Thyroid gland (tissue), 7 donors: ENCODE measurements around the genes PIANP and CDCA3.

GRCh38 chr12:6368006-6368599 lies 7.3 kb downstream of the SCNN1A start:
- PRO-cap, 2 experiments: no peak in any of the 2 experiments
- RAMPAGE, long total RNA, 5 experiments: no peak in any of the 5 experiments

GRCh38 chr12:6376947-6377261 lies 1.5 kb upstream of the SCNN1A start:
- PRO-cap, 2 experiments: no peak in any of the 2 experiments
- RAMPAGE, long total RNA, 5 experiments: no peak in any of the 5 experiments

DNA sequence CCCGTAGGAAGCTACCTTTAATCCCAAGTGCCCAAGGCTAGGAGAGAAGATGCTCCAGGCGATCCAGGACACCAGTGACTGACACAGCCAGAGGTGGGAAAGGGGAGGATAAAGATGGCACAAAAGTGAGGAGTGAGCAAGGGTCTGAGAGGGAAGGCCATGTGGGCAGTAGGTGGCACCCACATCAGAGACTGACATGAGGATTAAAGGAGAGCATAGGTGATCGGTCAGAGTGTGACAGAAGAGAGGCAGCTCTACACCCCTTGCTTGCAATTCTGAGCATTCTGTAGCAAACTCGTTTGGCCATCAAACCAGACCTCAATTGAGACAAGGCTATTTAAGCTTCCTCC lies 753 bp upstream of the CD27 start:
- PRO-cap, 2 experiments: no peak in any of the 2 experiments
- RAMPAGE, long total RNA, 5 experiments: no peak in any of the 5 experiments

- PRO-cap, 2 experiments: no peak in any of the 2 experiments
- RAMPAGE, long total RNA, 5 experiments: no peak in any of the 5 experiments
Measured at GRCh38 chr12:6450058-6450819, 1.6 kb upstream of the TAPBPL start.

DNA sequence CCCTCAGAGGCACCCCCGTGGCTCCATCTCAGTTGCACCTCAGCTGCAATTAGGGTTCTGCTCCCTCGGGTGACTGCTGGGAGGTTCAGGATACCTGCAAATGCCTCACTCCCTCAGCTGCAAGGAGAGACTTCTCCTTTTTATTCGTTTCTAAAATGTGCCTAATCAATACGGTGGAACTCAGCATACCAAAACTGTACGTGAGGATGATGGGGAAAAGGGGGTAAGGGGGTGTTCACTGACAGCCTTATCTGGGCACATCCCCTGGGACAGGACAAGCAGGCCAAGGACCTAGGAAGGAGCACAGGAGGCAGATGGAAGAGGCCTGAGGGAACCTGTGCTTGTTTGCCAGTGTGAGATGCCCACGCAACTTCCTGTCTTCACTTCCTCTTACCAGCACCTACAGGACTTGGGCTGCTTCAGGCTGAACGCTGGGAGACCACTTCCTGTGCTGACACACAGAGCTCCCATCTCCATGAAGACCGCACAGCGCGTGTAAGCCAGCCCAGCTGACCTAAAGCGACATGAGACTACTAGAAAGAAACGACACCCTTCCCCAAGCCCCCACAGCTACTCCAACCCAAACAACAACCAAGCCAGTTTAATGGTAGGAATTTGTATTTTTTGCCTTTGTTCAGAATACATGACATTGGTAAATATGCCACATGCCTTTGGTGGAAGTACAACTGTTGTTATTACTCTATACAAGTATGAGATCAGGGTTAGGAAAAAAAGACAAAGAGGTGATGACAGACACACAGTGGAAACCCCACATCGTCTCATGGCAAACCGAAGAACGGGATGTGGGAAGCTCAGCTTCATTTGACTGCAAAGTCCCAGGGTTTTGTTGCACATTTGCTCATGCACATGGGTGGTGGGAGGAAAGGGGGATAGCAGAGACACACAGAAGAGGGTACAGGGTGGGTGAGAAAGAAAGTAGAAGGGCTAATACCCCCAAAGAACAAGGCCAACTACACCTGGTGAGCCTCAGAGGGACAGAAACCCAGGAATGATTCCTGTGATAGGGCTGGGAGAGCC lies 8.5 kb downstream of the VAMP1 start:
- PRO-cap, 2 experiments: no peak in any of the 2 experiments
- RAMPAGE, long total RNA, 5 experiments: no peak in any of the 5 experiments

DNA sequence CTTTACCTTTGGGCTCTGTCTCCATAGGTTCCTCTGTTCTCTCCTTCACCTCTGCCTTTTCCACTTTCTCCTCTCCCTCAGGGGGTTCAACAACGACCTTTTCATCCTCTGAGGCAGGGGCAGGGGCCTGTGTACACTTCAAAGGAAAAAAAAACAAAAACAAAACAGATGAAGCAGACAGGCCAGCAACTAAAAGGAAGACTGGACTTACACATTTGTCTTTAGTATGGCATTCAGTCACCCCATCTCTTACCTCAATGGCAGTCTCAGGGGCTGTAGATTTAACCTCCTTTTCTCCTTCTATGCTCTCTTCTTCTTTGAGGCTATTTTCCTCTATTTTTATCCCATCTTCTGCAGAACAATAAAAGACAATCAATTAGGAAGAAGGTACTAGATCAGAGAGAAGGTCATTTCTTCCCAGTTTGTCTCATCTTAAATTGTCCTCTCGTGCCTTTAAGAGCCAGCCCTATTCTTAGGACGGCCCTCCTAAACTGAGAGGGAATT lies 13.0 kb upstream of the NOP2 start:
- PRO-cap, 2 experiments: no peak in any of the 2 experiments
- RAMPAGE, long total RNA, 5 experiments: no peak in any of the 5 experiments

- PRO-cap, 2 experiments: no peak in any of the 2 experiments
- RAMPAGE, long total RNA, 5 experiments: no peak in any of the 5 experiments
Measured at GRCh38 chr12:6582457-6583618, 14.7 kb upstream of the NOP2 start.

DNA sequence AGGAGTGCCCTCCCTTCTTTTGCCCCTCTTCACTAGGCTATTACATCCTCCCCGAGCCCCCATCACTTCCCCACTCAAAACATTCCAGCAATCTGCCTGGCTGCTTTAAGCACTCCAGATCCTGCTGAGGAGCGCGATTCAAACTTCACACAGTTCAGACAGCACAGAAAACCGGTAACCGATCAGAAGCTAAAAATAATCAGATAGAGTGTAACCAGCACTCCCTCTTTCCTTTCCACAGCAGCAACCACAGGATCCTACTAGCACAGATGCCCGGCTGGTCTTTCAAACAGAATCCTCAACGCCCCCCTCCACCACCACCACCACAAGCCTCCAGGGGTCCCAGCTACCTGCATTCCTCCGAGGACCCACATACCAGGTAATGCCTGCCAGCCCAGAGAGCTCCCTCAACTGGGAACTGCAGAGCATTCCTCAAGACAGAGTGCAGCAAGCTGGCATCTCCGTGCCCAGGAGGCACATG lies 1.5 kb downstream of the CHD4 start:
- PRO-cap, 2 experiments: no peak in any of the 2 experiments
- RAMPAGE, long total RNA, 5 experiments: no peak in any of the 5 experiments

DNA sequence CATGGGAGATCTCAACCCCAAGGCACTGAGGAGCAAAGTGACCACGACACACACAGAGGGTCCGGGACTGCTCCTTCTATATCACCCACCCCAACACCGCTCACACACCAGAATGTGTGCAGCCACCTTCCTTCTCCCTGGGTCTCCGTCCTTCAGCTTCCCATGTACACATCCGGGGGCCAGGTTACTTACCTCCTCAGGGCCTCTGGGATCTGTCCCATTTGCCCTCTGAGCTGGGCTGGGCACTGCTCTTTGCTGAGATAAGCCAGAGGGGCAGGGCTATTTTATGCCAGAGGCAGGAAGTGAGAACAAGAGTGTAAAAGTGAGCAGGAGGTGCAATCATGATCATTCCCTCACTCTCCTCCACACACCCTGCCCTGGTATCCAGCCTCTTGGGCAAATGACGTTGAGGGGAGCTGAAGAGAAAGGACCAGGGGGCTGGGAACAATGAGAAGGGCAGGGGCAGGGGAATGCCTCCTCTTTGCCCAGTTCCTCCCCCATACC lies 4.3 kb downstream of the LPAR5 start:
- PRO-cap, 2 experiments: no peak in any of the 2 experiments
- RAMPAGE, long total RNA, 5 experiments: no peak in any of the 5 experiments

- PRO-cap, 2 experiments: no peak in any of the 2 experiments
- RAMPAGE, long total RNA, 5 experiments: no peak in any of the 5 experiments
Measured at GRCh38 chr12:6635270-6635836, 406 bp downstream of the LPAR5 start.

GRCh38 chr12:6638828-6640008 lies 3.5 kb upstream of the LPAR5 start:
- PRO-cap, 2 experiments: no peak in any of the 2 experiments
- RAMPAGE, long total RNA, 5 experiments: start-site peak on the minus strand in 1 of 5 experiments, at chr12:6638888-6639282 at its widest, 39 reads per replicate

- PRO-cap, 2 experiments: peak in 1 of 2 experiments; most common plus-strand start chr12:6643881 (in 1)
- RAMPAGE, long total RNA, 5 experiments: no peak in any of the 5 experiments
Measured at GRCh38 chr12:6643507-6643980, 3.7 kb downstream of the ACRBP start.

DNA sequence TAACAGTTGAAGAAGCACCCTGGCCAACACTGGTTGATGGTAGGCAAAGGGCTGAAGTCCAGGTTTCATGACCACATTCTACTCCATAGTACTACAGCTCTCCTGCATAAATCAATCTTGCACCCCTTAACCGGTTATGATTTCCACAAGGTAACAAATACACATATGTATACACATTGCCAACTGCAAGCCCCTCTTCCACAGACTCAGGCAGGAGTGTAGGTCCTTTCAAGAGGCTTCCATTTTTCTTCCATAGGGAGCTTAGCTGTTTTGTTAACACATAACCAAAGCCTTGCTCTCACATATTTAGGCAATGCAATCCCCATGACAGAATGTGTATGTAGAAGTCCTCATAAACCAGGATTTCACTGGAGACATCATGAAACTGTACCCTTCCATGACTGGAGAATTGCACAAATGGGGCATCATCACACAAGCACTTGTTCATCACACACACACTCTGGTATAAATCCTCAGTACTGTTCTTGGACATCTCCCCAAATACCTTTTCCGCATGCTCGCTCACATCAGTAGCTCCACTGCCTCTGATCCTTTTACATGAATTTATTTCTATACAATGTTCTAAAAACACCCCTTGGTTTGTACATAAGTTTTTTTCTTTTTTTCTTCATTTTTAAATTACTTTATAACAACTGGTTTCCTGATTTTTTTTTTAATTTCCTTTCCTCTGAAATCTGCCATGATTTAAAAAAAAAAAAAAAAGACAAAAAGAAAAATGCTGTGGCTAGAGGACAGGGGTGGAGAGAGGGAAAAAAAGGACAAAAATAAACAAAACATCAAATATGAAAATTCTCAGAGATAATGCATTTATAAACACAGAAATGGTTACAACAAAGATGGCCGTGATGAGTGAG lies 3.2 kb upstream of the ING4 start:
- PRO-cap, 2 experiments: no peak in any of the 2 experiments
- RAMPAGE, long total RNA, 5 experiments: no peak in any of the 5 experiments

DNA sequence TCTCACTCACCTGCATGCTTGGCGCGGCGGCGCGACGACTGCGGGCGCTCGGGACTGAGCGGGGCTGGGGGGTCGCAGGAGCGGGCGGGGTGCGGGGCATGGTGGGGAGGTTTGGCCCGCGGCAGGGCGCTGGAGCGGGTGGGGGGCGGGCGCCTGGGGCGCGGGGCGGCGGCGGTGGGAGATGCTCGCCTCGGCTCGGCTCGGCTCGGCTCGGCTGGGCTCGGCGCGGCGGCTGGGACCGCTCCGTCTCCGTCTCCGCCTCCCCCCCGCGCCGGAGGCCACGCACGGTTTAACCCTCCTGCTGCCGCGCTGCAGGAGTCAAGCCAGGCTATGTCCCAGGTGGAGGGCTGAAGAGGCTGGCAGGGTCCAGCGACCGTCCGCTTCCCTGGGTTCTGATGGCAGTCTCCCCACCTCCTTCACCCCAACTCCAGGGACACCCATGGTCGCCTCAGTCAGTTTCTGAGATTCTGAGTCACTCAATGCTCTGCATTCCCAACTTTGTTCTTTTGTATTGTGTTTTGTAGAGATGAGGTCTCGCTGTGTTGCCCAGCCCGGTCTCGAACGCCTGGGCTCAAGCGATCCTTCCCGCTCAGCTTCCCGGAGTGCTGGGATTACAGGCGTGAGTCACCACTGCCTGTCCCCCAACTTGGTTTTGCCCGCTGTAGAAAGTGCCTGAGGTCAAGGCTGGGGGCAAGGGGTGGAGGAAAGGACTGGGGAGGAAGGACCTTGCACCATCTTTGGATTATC lies at the start of gene PIANP:
PIANP (minus strand) TSS at position 212 of the 747 bp plus-strand sequence.
- PRO-cap, 2 experiments: no peak in any of the 2 experiments
- RAMPAGE, long total RNA, 5 experiments: no peak in any of the 5 experiments

DNA sequence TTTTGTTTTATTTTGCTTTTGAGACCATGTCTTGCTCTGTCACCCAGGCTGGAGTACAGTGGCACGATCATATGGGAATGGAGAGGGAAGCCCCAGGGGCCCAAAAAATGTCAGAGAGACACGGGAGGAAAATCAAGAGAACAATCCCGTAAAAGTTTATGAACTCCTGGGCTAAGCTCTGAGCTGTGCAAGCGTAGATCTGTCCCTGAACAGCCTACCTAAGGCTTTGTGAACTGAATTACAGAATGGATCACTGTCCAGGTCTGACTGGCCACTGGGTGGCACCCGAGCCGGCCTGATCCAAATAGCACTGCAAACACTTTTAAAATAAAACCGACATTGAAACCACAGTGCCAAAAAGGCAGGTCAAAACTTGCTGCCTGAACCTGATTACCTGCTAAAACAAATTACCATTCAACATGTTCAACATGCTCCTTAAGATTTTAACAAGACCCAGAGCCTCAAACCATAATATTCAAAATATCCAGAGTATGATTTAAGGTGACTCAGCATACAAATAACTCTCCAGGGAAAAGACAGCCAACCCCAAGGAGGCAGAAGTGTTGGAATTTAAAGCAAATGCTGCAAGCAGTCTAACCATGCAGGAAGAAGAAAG lies 11.9 kb downstream of the COPS7A start:
- PRO-cap, 2 experiments: no peak in any of the 2 experiments
- RAMPAGE, long total RNA, 5 experiments: no peak in any of the 5 experiments

DNA sequence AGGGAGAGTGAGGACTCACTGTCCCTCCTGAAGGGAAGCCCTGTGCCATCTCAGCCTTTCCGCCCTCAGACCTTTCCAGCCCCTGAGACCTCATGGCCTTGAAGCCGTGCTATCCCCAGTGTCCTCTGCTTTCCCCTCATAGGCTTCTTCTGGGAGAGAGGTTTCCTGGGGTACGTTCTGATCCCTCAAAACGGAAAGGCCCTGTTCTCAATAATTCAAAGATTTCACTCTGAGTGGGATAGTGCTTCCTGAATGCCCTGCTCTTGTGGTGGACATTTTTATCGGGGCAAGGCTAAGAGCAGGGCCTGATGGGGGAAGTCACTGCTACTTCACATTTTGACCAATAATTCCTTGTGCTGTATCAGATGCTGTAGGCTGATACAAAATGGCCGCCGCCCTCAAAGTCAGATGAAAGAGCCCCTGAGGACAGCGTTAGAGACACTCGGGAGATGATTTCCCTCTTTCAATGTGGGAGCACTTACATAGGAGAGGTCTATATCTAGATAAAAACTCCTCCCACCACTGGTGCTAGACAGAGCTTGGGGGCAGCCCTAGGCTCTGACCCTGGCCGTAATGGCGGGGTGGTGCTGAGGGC lies 1.4 kb downstream of the CD4 start:
- PRO-cap, 2 experiments: no peak in any of the 2 experiments
- RAMPAGE, long total RNA, 5 experiments: no peak in any of the 5 experiments

GRCh38 chr12:6836721-6837715 lies 3.7 kb upstream of the GNB3 start:
- PRO-cap, 2 experiments: no peak in any of the 2 experiments
- RAMPAGE, long total RNA, 5 experiments: no peak in any of the 5 experiments

DNA sequence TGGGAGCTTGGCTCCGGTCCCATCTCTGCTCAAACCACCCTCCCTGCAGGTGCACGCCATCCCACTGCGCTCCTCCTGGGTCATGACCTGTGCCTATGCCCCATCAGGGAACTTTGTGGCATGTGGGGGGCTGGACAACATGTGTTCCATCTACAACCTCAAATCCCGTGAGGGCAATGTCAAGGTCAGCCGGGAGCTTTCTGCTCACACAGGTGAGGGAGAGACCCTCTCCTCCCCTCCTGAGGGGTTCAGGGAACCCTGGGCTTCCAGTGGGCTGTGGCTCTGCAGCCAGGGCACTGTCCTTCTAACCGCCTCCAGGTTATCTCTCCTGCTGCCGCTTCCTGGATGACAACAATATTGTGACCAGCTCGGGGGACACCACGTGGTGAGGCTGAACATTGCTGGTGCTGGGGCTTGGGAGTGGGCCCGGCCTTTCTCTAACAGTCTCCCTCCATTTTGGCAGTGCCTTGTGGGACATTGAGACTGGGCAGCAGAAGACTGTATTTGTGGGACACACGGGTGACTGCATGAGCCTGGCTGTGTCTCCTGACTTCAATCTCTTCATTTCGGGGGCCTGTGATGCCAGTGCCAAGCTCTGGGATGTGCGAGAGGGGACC lies 2.7 kb downstream of the GNB3 start:
- PRO-cap, 2 experiments: no peak in any of the 2 experiments
- RAMPAGE, long total RNA, 5 experiments: no peak in any of the 5 experiments

DNA sequence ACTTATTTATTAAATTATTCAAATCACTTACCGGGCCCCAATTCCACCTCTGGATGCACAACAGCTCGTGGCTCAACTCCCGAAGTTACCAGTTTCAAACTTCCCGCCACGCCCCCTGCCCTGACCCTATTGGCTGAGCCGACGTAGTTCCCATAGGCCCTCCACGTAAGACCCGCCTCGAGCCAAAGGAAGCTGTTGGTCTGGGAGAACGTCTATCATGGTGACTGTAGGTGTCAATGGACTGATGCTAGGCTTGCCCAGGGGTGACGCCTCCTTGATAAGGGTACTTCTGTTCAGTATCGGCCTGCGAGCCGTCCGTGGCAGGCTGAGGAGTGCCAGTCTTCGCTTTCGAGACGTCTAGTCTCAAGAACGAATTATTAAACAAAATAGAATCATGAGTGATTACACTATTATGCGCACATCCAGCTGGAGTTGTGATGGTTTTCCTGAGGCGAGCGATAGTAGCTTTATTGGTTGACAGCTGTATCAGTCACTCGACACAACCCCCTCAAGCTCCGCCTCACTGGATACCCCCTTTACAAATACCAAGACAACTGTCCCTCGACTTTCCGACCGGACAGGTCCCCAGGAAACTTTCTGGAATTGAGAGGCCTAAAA lies at the start of gene CDCA3:
CDCA3 (minus strand) TSS at position 96 of the 618 bp plus-strand sequence.
- PRO-cap, 2 experiments: peak in 2 of 2 experiments; most common plus-strand start position 305 of the sequence (in 2)
- RAMPAGE, long total RNA, 5 experiments: no peak in any of the 5 experiments

GRCh38 chr12:6865937-6866468 lies 1.3 kb upstream of the TPI1 start:
- PRO-cap, 2 experiments: no peak in any of the 2 experiments
- RAMPAGE, long total RNA, 5 experiments: no peak in any of the 5 experiments